ENCODE measurements around a stretch of chr6.

GRCh38 chr6:7136574-7137266 lies 29.0 kb downstream of the RREB1 start:
- PRO-cap = no peak

- PRO-cap = no peak
These were observed 66.1 kb downstream of the RREB1 start for GRCh38 chr6:7173689-7174347.

GRCh38 chr6:7220358-7220655 lies 92.7 kb downstream of the SSR1 start:
- PRO-cap = no peak

DNA sequence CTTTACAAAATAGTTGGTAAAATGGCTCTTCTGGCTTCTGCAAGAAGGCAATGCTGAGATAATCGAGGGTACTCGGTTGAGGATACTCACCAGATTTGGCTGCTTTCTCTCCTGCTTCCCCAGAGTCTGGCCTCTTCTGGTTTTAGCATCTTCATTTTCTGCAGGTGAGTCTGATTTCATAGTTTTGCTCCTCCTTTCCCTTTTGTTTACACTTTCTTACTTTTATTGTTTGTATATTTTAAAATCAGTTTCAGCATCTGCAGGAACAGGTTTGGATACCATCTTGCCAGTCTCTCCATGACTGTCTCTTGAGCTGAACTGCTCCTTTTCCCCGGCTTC lies 22.0 kb upstream of the DSP start:
- PRO-cap = no peak

DNA sequence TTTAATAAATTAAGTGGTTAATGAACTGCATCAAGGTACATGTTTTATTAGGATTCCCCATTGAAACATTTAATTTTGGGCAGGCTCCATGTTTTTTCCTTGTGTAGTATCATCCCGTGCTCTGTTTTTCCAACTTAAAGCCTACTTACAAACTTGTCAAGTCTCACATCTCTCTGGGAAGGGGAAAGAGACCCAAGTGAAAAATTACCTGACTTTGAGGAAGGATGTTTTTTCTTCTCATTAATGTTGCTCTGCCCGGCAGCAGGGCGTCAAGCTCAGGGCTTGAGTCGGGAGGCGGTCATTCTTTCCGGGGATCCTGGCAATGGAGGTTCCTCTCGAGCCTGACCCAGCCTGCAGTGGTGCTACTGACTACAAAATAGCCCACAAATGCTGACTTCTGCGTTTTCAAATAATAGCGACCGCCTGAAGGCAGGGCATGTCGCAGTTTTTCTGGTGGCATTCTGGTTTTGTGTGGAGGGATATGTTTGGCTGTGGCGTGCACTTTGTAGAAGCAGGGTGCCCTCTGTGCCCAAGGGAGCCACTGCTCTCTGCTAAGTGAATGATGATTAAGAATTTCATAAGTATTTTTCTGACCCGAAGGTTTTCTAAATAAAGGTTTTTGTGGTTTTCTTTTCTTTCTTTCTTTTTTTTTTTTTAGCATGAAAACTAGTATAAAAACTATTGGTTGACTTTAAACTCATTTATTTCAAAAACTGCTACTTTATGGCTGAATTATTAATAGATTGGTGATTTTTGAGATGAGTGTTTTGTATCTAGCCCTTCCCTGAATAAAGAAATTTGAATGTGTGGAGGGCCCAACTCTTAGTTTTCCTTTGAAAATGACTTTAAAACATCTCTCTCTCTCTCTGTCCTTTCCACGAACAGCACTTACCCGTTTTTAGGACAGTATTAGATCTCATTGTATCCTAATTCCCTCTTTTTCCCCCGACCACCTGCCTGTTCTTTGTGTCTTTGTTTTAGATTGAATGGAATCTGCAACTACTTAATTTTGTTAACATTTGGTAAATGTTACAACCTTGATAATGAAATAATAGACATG lies 2.7 kb downstream of the DSP start:
- PRO-cap = unidirectional peak, plus-strand start at position 301 of the sequence

GRCh38 chr6:7561162-7562130 lies 20.0 kb downstream of the DSP start:
- PRO-cap = unidirectional peak, minus-strand start at chr6:7561628

DNA sequence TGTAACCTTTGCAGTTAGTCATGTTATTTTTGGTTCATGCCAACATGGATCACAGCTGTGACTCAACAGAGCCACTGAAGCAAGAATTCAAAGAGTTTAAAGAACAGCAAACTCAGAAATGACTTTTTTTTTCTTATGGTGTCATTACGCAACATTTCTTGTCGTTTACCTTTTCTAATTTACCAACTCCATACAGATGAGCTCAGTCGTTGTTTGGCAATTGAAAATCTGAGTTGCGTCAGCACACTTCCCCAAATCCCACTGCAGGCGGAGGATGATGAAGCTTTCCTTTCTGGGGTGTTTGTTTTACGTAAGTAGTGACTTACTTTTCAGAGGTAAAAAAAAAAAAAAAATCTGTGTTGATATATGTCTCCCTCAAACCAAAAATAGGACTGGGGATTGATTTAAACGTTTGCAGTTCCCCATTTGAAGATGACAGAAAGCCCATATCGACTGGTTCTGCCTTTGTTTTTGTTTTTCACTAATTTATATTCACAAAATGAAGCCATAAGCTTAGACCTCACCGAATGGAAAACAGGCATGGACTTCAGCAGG lies 27.7 kb upstream of the BMP6 start:
- PRO-cap = no peak

DNA sequence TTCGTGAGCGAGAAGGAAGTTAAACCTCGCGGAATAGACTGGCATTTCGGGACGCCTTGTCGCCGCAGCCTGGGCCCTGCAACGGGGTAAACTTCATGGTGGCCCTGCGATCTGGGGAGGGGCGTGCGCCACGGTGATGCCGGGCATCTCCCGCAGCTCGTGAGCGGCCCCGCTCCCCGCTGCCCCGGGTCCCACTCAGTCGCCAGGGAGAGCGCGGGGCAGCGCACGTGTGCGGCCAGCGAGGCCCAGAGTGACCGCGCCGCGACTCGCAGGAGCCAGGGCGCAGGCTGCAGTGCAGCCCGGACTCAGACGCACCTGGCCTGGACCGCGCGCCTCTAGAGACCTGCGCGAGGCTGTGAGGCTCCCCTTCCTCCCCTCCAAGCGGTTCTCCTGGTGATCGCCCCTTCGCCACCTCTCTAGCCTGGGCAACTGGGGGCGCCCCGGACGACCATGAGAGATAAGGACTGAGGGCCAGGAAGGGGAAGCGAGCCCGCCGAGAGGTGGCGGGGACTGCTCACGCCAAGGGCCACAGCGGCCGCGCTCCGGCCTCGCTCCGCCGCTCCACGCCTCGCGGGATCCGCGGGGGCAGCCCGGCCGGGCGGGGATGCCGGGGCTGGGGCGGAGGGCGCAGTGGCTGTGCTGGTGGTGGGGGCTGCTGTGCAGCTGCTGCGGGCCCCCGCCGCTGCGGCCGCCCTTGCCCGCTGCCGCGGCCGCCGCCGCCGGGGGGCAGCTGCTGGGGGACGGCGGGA lies 627 bp downstream of the BMP6 start:
- PRO-cap = no peak

DNA sequence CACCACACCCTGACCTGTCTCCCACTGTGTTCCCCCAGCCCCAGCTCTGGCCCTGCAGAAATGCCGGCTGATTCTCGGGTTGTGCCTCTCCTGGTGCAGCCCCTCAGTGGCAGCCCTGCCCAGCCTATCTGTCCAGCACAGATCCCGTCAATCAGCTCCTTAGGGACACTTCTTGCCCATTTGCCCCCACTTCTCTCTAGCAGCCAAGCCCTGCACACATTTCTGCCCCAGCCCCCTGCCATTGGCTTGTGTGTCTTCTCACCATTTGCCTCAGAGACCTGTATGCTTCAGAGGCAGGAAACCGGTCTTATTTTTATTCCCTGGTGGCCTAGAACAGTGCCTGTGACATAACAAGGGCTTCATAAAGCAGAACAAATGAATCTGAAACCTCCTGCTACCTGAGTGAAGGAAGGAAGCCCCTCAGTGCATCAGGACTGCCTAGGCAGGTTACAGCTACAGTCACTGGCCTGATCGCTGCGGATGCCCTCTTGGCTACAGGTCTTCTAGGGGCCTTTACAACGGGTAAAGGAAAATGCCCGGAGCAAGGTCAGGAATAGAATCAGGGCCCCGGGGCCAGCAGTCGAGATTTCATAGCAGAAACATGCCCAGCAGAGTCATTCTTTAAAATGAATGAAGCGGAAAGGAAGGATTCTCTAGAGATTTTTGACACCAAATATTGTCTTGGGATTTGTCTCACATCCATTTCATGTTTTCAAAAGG lies 22.7 kb downstream of the TXNDC5 start:
- PRO-cap = no peak

- PRO-cap = no peak
These were observed 46.8 kb downstream of the BLOC1S5 start for GRCh38 chr6:8017242-8017967.

- PRO-cap = no peak
These were observed 55.4 kb upstream of the EEF1E1 start for GRCh38 chr6:8157634-8158287.

DNA sequence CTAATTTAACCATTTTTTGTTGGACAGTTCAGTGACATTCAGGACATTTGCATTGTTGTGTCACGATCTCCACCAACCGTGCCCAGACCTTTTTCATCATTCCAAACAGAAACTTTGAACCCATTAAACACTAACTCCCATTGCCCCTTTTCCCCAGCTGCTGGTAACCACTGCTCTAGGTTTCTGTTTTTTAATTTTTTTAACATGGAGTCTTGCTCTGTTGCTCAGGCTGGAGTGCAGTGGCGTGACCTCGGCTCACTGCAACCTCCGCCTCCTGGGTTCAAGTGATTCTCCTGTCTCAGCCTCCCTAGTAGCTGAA lies 241.3 kb upstream of the SLC35B3 start:
- PRO-cap = no peak

DNA sequence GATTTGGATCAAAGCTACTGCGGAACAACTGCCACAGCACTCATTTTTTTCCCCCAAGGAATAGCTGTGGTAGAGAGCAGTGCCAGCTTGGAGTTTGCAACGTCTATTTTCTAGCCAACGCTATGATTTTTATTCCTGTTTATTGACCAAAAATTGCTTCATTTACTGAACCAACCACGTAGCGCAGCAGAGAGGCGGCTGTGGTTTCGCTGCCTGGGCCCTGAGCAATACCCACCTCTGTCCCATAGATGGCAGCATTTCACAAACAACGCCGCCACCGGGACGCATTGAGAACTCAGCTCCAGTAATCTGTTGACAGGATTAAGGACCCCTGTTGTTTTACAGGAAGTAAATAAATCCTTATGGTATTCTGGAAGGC lies 547.7 kb upstream of the SLC35B3 start:
- PRO-cap = no peak

DNA sequence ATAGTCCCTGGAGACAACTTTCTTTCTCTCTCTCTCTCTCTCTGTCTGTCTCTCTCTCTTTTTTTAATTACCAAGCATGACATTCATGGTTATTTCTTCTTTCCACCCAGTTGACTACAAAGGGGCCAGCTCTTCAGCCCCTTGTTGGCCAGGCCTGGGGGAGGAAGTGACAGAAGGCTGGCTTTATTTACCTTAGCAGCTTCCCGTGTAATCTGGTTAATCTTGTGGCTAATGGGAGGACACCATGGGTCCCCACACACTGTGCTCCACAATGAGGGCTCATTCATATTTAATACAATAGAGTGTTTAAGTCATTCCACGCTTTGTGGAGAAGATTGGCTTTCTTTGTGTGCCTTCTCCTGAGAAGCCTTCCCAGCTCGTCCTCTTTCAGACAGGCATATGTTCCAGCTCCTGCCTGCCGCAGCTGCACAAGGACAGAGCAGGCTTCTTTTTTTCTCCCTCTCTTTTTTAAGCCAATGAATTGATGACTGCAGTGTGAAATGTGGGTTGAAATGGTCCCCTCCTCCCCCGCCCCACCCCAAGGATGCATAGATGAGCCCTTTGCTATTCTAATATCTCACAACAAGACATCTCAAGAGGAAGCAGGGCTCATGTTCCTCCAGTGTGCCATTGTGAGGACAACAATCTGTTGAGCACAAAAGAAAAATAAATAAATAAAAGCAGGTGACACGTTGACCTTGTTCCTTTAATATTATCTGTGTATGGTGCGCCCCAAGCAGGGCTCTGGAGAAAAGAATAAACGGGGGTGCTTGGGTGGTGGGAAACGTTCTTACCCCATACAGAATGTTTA lies 958.5 kb downstream of the TFAP2A start:
- PRO-cap = no peak

- PRO-cap = no peak
These were observed 951.5 kb downstream of the TFAP2A start for GRCh38 chr6:9463279-9463823.

GRCh38 chr6:9467688-9468002 lies 947.2 kb downstream of the TFAP2A start:
- PRO-cap = no peak

GRCh38 chr6:9971632-9971917 lies 443.3 kb downstream of the TFAP2A start:
- PRO-cap = no peak

GRCh38 chr6:10171687-10171956 lies 243.3 kb downstream of the TFAP2A start:
- PRO-cap = no peak

DNA sequence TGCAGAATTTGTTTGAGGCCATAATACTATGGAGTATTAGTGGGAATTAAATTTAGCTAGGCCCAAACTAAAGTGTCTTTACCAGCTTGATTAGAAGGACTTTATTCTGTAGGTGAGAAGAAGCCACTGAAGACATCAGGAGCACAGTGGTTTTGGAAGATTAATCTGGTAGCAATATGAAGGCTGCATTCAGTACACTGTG lies 68.3 kb downstream of the ELOVL2 start:
- PRO-cap = no peak

DNA sequence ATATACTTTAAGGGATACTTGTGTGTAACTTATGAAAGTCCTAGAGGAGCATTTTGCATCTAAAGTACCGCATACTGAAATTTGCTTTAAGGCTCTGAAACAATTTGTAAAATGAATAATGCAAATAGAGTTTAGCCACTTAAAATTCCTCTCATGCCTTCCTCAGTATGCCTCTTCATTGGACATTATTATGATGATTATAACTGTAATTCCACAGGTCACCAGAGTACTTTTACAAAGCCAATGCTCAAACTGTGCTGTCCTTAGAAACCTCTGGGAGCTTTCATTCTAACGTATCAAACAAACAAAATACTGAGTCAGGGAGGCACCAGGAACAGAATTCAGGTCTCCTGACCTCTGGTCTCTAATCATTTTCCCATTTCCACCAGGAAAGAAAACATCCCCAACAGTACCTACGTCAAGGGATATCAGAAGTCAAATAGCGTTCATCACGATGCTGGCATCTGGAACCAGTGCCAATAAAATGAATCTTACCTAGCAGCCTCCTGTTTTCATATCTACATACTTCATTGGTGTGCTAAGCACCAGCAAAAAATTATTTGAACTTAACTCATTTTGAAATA lies 38.1 kb downstream of the NEDD9 start:
- PRO-cap = no peak

All from duodenum (tissue), 1 donor.